ENCODE measurements around the genes SLC17A4 and H2BC5.

DNA sequence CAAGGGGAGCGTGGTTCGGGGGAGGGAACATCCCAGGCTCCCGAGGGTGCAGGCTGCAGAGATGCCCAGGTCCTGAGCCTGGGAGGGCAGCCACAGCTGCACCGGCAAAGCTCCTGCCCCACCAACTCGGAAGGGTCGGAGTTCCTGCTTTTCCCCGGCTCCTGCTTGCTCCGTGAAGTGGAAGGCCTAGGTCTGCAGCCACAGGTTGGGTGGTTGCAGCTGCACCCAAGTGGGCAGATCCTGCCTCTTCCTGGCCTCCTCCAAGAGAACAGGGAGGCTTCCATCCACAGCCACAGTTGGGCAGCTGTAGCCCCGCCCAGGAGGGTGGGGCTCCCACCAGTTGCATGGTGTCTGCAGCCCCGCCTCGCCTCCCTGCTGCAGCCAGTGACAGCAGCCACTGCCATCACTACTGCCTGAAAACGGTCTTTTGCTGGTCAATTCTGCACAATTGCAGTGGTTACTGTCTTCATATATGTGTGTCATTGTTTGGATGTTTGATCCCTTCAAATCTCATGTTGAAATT lies 13.3 kb upstream of the GMNN start:
- PRO-cap: no peak
- CAGE, long polyA plus RNA: no peak

GRCh38 chr6:24911491-24911784 lies 24.3 kb downstream of the RIPOR2 start:
- PRO-cap: no peak
- CAGE, long polyA plus RNA: no peak

- PRO-cap: no peak
- CAGE, long polyA plus RNA: no peak
Observed at GRCh38 chr6:24932961-24933251, 2.9 kb downstream of the RIPOR2 start.

DNA sequence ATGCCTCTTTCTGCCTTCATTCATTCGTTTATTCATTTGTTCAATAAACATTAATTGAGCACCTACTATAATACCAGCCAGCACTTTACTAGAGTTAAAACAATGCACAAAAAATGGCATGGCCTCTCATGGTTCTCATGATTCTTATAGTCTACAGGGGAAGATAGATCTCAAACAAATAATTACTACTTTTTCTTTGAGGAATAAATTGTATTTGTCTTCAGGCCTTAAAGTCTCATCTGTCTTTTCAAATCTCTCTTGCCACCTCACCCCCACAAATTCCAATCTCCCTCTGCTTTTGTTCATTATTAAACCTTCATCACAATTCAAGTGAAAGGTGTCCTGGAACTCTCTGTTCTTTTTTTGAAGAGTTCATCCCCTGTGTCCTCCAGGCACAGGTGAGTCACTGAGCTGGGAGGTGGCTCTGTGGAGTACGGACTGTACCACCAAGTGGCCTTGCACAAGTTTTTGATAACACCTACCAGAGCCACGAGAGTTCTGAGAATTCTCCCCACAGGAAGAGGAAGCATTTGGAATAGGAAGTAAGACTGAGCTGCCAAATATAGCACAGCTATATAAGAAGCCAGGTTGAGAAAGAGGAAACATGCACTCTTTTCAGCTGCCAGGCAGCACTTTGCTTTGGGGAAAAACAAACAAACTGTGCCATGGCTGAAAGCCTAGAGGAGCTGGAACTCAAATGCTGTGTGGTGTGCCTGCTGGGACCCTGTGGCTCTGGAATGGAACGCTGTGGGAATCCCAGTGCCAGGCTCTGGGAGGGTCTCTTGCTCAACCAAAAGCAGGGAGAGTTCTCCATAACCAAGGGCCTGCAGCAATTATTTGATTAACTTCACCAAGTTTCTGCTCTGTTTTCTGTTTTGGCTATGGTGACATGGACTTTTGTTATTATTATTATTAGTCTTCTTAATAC lies 70.7 kb upstream of the RIPOR2 start:
- PRO-cap: bidirectional peak, plus-strand start at position 696 of the sequence, minus-strand start at position 500 of the sequence
- CAGE, long polyA plus RNA: start-site peak on the minus strand centred at position 469 of the sequence, 89 bp wide, 16 and 11 reads in 2 replicates

DNA sequence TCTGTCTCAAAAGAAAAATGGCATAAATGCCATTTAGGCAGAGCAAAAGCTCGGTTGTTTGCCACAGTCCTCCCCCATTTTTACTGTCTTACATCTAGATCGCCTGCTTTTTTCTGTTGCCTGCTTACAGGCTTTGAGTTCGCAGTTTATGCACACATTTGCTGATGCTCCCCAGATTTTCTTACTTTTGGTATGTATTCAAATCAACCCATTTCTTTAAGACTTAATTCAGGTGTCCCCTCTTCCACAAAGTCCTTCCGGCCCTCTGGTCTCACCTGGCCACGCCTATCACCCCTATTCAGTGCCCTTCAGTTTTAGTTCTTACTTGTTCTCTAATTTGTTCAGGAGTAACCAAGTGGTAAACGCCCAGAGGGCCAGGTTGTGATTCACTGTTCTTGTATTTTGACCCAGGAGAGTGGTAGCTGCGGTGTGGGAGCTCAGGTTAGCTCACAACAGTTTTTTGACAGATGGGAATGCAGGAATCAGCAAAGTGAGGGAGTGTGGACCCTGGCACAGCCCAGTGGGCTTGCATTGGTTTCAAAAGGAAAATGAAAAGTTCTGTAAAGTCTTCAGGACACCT lies 81.6 kb upstream of the RIPOR2 start:
- PRO-cap: no peak
- CAGE, long polyA plus RNA: no peak

DNA sequence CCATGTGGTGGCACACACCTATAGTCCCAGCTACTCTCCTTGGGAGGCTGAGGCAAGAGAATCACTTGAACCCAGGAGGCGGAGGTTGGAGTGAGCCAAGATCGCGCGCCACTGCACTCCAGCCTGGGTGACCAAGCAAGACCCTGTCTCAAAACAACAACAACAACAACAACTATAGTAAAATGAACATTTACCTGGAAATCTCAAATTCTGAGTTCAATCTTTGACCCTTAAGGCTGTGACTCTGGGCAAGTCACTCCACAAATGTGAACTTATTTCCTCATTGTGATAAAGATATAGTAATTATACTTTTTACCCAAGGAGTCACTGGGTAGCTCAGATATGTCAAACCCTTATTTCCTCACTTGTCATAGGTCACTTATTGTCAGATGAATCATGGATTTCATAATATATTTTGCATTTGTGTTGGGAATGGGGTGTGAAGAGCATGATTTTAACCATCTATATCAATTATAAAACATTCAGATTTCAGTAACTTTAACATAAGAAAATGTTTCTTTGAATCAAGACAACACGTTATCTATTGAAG lies 3.8 kb upstream of the CARMIL1 start:
- PRO-cap: no peak
- CAGE, long polyA plus RNA: no peak

GRCh38 chr6:25280750-25281079 lies 1.5 kb downstream of the CARMIL1 start:
- PRO-cap: no peak
- CAGE, long polyA plus RNA: no peak

GRCh38 chr6:25303204-25303654 lies 24.1 kb downstream of the CARMIL1 start:
- PRO-cap: no peak
- CAGE, long polyA plus RNA: no peak

- PRO-cap: no peak
- CAGE, long polyA plus RNA: no peak
Observed at GRCh38 chr6:25366670-25367891, 87.9 kb downstream of the CARMIL1 start.

GRCh38 chr6:25622562-25623046 lies 29.4 kb upstream of the SCGN start:
- PRO-cap: no peak
- CAGE, long polyA plus RNA: no peak

- PRO-cap: no peak
- CAGE, long polyA plus RNA: no peak
Observed at GRCh38 chr6:25754381-25755069, at the start of gene SLC17A4. TSS of gene SLC17A4 (plus strand) at chr6:25754742.

DNA sequence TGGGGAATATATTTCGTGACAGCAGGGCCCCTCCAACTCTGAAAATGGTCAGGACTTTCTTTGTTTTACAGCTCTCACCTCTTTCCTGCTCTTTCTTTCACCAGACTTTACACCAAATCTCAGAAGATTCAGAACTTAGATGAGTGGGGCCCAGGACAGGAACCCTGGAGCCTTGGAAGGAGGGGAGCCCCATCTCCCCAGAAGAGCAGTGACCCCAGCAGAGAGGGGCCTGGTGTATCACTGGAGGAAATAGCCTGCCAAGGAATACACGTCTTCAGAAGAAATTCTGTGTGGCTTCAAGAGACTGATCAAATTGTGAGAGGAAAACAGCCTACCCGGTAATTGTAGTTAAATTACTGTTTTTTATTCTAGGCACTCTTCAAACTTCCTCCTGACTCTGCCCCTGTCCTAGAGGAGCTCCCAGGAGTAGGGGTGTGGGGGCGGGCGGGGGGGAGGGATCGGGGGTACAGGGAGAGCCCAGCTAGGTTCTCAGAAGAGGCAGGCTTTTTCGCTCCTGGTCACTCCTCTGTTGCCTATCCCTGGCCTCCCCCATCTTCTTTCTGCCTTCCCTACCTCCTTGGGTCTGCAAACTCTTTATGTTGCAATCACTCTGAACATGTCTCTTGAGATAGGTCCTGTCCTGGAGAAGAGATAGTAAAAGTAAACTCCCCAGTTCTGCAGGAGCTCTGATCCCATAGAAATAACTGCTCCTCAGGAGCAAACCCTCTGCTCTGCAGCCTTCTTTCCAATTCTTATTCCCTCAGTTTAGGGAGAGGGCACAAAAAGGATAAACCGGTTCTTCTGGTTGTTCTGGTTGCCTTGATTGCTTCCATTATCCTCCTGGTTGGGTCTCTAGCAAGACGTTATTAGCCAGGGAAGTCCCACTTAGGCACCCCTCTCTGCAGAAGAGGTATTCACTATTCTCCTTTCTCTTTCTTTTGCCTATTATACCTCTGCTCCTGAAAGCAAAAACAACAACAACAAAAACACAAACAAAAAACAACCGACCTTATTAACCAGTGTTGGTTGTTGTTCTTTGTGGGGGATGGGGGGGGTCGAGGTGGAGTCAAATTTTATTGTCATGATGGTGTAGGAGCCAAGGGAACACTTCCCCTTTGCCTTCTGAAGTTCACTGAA lies 711 bp downstream of the TRIM38 start:
- PRO-cap: no peak
- CAGE, long polyA plus RNA: no peak

DNA sequence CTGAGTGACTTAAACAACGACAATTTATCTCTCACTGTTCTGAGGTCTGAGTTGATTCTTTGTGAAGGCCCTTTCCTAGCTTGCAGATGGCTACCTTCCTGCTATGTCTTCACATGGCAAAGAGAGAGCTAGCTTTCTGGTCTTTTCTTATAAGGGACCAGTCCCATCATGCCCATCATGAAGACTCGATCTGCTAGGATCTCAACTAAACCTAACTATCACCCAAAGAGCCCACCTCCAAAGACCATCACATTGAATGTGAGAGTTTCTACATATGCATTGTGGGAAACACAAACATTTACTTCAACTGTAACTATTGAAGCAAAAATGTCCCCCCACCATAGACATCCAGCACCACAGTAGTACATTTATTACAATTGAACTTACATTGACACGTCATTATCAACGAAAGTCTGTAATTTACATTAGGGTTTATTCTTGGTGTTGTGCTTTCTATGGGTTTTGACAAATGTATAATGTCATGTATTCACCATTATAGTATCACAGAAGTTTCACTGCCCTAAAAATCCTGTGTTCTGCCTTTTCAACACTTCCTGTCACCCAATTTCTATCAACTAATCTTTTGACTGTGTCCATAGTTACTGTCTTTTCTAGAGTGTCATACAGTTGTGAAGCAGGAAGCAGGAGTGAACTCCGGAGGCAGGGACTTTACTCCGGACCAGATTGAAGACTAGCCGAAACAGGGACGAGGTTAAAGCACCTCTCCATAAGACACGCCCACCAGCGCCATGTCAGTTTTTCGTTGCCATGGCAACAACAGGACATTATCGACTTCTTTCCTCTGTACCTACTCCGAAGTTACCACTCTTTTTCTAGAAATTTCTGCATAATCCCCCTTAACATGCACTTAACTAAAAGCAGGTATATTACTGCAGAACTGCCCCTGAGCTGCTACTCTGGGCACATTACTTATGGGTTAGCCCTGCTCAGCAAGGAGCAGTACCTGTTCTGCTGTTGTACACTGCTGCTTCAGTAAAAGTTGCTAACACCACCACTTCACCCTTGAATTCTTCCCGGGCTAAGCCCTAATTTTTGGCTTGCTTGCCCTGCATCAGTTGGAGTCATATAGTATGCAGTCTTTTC lies 25.0 kb downstream of the TRIM38 start:
- PRO-cap: no peak
- CAGE, long polyA plus RNA: no peak

GRCh38 chr6:26088388-26089184 lies 1.4 kb downstream of the HFE start:
- PRO-cap: no peak
- CAGE, long polyA plus RNA: no peak

- PRO-cap: no peak
- CAGE, long polyA plus RNA: no peak
Observed at GRCh38 chr6:26128999-26129296, 5.0 kb downstream of the H2AC6 start.

- PRO-cap: no peak
- CAGE, long polyA plus RNA: no peak
Observed at GRCh38 chr6:26131619-26132718, 8.0 kb downstream of the H2AC6 start.

DNA sequence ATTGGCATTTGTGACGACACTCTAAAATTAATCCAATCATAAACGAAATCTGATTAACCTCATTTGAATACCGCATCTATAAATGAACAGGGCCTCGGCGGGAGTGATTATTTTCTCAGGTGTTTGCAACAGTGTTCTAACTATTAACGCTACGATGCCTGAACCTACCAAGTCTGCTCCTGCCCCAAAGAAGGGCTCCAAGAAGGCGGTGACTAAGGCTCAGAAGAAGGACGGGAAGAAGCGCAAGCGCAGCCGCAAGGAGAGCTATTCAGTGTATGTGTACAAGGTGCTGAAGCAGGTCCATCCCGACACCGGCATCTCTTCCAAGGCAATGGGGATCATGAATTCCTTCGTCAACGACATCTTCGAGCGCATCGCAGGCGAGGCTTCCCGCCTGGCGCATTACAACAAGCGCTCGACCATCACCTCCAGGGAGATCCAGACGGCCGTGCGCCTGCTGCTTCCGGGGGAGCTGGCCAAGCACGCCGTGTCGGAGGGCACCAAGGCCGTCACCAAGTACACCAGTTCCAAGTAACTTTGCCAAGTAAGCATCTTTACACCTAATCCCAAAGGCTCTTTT lies at the start of gene H2BC5:
Gene H2BC5, plus strand, starts transcription at position 107 of the 580 bp plus-strand sequence.
- PRO-cap: bidirectional peak, plus-strand start at position 107 of the sequence, minus-strand start outside the sequence
- CAGE, long polyA plus RNA: start-site peak on the plus strand centred at position 109 of the sequence, 13 bp wide, 93 and 87 reads in 2 replicates

- PRO-cap: unidirectional peak, minus-strand start at chr6:26195379; unidirectional peak, minus-strand start at chr6:26195450
- CAGE, long polyA plus RNA: no peak
Observed at GRCh38 chr6:26194841-26195753, 2.0 kb downstream of the H3C4 start.

DNA sequence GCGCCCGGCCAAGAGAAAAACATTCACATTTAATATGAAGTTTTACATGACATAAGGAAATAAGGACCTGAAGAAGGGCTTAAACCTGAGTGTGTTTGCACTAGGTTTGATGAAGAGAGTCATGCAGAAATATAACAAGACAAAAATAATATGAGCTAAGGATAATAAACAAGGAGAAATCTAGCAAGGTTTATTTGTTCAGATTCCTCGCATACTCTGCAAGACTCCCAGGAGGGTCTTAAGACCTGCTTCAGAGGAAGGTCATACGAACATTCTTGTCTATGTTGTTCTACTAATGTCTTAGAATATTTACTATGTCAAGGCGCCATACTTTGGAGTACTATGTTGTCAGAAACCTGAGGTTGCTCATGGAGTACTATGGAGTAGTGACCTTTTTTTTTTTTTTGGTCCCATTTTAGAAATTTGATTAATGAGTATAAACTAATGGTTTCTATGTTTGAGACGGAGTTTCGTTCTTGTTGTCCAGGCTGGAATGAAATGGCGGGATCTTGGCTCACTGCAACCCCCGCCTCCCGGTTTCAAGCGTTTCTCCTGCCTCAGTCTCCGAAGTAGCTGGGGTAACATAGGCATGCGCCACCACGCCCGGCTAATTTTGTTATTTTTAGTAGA lies 2.0 kb downstream of the H2BC8 start:
- PRO-cap: no peak
- CAGE, long polyA plus RNA: no peak

DNA sequence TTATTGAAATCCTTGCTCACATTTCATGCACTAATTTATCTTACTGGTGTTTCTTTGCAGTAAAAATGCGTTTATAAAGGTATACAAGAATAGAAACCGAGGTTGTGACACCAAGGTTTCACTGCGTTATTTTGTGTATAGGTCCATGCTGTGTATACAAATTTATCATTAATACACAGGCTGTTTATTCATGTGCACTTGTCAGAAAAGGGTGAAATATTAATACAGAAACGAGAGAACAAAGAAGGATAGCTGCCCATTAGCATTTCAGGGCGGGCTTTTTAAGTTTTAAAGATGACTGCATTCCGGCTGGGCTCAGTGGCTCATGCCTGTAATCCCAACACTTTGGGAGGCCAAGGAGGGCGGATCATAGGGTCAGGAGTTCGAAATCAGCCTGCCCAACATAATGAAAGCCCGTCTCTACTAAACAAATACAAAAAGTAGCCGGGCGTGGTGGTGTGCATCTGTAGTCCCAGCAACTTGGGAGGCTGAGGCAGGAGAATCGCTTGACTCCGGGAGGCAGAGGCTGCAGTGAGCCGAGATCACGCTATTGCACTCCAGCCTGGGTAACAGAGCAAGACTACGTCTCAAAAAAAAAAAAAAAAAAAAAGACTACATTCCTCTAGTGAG lies 932 bp downstream of the H2AC8 start:
- PRO-cap: no peak
- CAGE, long polyA plus RNA: no peak

Measured in B cell (primary cell).